ENCODE results near the genes MGAT4B and CNOT6.

DNA sequence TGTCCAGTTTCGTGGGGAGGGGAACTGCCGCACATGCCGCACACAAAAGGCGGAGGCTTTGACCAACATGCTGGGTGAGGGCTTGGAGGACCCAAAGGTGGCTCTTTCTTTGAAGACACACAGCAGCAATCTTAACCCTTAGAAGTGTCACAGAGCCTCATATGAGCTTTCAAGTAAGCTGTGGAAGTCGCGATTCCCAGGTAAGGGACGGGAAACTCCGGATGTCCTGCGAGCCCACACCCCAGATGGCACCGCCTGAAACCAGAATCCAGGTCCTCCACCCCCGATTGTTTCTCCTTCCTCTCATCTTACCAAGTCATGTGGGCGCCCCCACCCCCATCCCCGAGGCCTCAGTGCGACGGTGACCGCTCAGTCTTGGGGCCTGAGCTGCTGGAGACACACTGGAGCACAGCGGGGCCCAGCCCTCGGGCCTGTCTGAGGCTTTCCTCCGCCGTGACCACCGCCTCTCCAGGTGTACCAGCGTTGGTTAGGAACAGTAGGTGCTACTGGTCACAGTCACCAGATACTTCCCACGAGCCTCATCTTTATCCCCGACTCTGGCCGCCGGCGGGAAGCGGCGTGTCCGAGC lies 1.1 kb downstream of the COL23A1 start:
- RRBS = no CpG with 5 or more reads among the region's 30 CpGs

DNA sequence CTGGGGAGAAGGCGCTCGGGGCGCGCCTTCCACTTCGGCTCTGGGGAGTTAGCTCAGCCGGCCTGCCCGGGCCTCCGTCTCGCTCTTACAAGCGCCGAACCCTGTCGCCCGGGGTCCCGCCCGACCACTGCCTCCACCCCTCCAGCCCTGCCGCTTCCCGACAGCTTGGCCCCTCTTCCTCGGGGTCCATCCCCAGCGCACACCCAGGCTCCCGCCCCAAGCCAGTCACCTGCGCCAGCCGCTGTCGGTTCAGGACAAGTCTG lies 142 bp downstream of the GRM6 start:
- RRBS = 5% methylated on average over 13 of the region's 23 CpGs

GRCh38 chr5:179076933-179077168 lies 16.7 kb downstream of the ZNF354C start:
- RRBS = no CpG with 5 or more reads among the region's 2 CpGs

GRCh38 chr5:179190855-179191279 lies 130.7 kb downstream of the ZNF354C start:
- RRBS = no CpG with 5 or more reads among the region's 18 CpGs

GRCh38 chr5:179356486-179356796 lies 11.2 kb upstream of the ADAMTS2 start:
- RRBS = no CpG with 5 or more reads among the region's 6 CpGs

GRCh38 chr5:179572442-179572865 lies 22.1 kb downstream of the RUFY1 start:
- RRBS = no CpG with 5 or more reads among the region's 8 CpGs

DNA sequence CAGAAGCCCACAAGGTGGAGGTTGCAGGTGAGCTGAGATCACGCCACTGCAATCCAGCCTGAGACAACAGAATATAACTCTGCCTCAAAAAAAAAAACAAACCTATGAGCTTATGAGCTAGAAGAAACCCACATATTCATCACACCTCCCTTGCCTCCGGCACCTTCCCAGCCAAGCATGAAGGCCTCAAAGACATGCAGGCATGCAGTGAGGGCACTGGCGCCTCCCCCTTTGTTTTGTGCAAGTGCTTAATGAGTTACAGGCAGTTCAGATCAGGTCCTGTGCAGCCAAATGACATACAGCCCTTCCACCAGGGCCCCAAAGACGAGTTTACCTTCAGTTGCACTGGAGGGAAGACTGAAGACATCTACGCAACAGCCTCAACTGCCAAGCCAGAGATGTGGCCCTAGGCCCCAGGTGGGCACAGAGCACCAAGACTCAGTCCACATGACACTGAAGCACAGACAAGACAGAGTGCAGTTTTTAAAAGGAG lies 9.7 kb downstream of the HNRNPH1 start:
- RRBS = no CpG with 5 or more reads among the region's 5 CpGs

- RRBS = no CpG with 5 or more reads among the region's 4 CpGs
Measured at GRCh38 chr5:179722567-179723172, 10.0 kb upstream of the MAML1 start.

GRCh38 chr5:179759887-179760502 lies 27.4 kb downstream of the MAML1 start:
- RRBS = no CpG with 5 or more reads among the region's 6 CpGs

DNA sequence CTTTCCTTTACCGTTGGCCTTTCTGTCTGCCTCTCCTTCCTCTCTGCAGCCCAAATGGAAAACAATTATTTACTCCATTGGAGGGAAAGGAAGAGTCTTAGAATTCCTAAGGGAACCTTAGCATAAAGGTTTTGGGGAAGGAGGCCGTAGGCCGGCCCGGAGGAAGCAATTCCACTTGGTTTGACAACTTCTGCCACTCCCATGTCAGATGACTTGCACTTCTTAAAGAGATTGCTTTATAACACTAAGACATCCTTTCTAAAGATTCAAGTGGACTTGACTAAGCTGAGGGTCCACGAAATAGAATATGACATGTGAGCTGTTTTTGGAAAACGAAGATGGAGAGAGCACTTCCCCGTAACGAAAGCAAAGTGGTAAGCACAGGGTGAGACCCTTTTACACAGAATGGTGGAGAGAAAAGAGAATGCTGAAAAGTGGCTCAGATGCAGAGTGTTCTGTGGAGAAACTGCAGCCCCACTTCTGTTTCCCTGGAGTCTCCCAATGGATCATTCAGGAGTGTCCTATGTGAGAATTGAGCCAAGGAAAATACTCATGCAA lies 17.9 kb upstream of the LTC4S start:
- RRBS = no CpG with 5 or more reads among the region's 8 CpGs

- RRBS = 3% methylated on average over 1 of the region's 16 CpGs
Measured at GRCh38 chr5:179804994-179805591, 1.6 kb downstream of the MGAT4B start.

GRCh38 chr5:179806149-179807246 lies at the start of gene MGAT4B:
Gene MGAT4B, minus strand, starts transcription at chr5:179806866.
- RRBS = 2% methylated on average over 61 of the region's 141 CpGs

GRCh38 chr5:179923668-179923957 lies 15.9 kb upstream of the TBC1D9B start:
- RRBS = no CpG with 5 or more reads among the region's 6 CpGs

GRCh38 chr5:180020119-180020577 lies 51.4 kb downstream of the RNF130 start:
- RRBS = no CpG with 5 or more reads among the region's 16 CpGs

DNA sequence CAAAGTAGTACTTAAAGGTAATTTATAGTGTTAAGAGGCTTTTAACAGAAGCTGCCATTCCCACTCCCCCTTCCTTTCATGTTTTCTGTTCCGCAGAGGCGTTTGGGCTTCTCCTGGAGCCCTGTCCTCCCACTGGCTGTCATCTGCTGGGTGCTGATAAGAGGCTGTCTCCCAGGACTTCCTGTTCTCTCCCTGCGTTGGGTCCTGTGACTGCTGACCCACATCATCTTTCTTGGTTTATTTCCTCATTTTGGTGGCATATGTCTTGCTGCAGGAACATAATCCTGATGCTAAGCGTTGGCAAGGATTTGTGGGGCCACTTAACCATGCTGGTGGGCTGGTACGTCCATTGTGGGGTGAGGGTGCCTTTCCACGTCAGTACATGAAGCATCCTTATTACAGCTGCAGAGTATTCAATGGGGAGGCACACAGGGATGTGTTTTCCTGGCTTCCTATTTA lies 22.1 kb upstream of the RNF130 start:
- RRBS = no CpG with 5 or more reads among the region's 6 CpGs

- RRBS = no CpG with 5 or more reads among the region's 9 CpGs
Measured at GRCh38 chr5:180280274-180280831, 11.5 kb downstream of the MAPK9 start.

GRCh38 chr5:180351974-180353151 lies 773 bp downstream of the GFPT2 start:
- RRBS = 3% methylated on average over 27 of the region's 112 CpGs

- RRBS = 2% methylated on average over 23 of the region's 134 CpGs
Measured at GRCh38 chr5:180494287-180495417, at the start of gene CNOT6. Gene CNOT6, plus strand, starts transcription at chr5:180494379.

DNA sequence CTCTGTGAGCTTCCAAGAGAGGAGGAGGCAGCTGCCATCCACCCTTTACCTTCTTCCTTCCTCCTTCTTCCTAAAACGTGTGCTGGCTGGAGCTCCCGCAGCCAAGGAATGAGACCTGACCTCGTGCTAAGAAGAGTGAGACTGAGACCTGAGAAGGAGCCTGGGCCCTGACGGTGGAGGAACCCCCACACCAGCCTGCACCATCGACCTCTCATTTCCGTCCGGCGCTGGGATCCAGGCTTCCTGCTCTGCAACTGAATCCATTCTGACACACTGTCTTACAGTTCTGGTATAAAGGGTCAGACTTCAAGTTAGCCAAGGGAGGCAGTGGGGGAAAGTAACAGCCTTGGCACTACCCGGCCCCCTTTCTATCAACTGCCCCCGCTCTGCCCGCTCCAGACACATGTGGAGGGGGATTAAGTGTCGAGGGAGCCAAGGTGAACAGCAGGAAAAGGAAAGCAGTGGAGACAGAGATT lies 16.0 kb downstream of the MGAT1 start:
- RRBS = no CpG with 5 or more reads among the region's 12 CpGs

- RRBS = 6% methylated on average over 4 of the region's 37 CpGs
Measured at GRCh38 chr5:181053641-181054404, 13.8 kb downstream of the BTNL9 start.